Esophagus muscularis mucosa (tissue), 4 donors: ENCODE measurements around a stretch of chr2.

- PRO-cap, result no peak
- RAMPAGE, long total RNA, 4 experiments, result no peak in any of the 4 experiments
Observed at GRCh38 chr2:46063042-46063598, 234.1 kb upstream of the EPAS1 start.

- PRO-cap, result no peak
- RAMPAGE, long total RNA, 4 experiments, result no peak in any of the 4 experiments
Observed at GRCh38 chr2:46177116-46177876, 119.9 kb upstream of the EPAS1 start.

DNA sequence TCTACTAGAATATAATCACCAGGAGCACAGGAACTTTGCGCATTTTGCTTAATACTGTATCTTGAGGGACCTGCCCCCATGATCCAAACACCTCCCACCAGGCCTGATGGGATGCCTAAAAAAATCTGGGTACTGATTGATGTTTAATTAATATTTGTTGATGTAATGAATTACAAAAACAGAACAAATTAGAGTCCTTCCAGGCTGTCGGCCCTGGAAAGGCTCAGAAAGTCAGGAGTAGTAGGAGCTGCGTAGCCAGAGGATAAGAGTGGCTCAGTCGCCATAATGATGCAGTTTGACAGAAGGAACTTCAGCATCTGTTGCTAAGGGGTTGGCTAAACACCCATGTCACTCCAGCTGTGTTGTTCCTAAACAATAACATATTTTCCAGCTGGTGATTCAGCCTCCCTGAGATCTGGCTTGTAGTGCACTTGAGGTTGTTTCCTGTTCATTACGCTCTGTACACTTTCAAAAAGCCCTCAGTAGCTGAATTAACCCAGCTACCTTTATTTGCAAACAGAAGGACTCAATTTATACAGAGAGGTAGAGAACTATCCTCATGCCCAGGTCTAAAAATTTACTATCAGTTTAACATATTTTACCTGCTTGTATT is 39.8 kb upstream of the EPAS1 start:
- PRO-cap, result no peak
- RAMPAGE, long total RNA, 4 experiments, result no peak in any of the 4 experiments

DNA sequence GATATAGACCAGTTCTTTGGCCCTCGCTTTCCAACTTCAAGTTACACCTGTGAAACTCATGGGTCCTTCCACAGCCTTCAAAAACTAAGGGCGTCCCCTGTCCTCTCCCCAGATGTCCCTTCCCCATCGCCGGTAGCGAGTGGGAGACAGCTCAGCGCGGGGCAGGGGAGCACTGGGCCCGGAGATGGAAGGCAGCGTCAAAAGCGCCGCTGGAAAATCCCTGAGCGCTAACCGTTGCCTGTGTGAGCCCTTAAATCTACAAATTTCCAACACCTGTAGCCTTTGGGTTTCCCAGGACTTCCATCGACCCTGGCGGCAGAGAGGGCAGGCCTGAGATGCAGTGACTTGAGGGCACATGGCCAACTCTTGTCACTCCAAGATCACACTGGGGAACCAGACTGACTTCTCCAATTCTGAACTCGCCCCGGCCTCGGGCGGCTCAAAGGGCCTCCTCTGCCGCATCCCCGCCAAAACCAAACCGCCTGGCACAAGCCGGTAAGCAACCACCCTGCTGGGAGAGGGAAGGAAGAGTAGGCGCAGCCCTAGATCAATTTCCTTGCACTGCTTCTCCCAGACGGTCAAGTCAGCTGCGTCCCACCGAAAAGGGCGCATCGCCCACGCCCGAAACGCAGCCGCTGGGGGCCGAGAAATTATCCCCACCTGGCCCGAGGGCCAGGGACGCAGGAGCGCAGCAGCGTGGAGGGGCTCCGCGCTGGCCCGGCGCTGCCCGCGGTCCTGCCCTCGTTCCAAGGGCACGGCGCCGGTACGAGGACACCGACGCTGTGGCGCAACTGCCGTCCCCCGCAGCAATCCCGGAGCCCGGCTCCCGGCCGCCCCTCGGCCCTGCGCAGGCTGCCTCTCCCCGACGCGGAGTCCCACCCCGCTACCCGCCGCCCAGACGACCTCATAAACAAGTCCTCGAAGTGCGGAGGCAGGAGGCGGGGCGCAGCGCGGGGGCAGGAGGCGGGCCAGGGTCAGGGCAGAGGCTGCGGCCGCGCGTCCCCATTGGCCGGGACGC is 667 bp upstream of the EPAS1 start:
- PRO-cap, result bidirectional peak, plus-strand start outside the sequence, minus-strand start at position 885 of the sequence
- RAMPAGE, long total RNA, 4 experiments, result no peak in any of the 4 experiments

DNA sequence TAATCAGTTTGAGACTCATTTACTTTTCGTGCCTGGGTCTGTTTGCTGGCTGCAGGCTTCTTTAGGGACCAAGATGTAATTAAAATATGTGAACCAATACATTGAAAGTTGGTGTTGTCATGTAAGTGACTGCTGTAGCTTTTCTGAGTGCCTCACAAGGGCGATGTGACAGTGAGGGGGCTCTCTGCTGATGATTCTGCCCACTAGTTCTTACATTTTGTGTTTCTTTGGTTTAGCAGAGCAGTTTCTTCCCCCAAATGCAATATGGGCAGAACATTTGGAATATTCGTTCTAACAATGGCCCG is 2.8 kb downstream of the EPAS1 start:
- PRO-cap, result no peak
- RAMPAGE, long total RNA, 4 experiments, result no peak in any of the 4 experiments

- PRO-cap, result no peak
- RAMPAGE, long total RNA, 4 experiments, result no peak in any of the 4 experiments
Observed at GRCh38 chr2:46306942-46307882, 10.0 kb downstream of the EPAS1 start.

GRCh38 chr2:46311123-46311673 is 14.0 kb downstream of the EPAS1 start:
- PRO-cap, result no peak
- RAMPAGE, long total RNA, 4 experiments, result no peak in any of the 4 experiments

- PRO-cap, result unidirectional peak, minus-strand start at chr2:46338825
- RAMPAGE, long total RNA, 4 experiments, result no peak in any of the 4 experiments
Observed at GRCh38 chr2:46338442-46339139, 41.4 kb downstream of the EPAS1 start.

- PRO-cap, result no peak
- RAMPAGE, long total RNA, 4 experiments, result no peak in any of the 4 experiments
Observed at GRCh38 chr2:46347623-46348630, 50.7 kb downstream of the EPAS1 start.

DNA sequence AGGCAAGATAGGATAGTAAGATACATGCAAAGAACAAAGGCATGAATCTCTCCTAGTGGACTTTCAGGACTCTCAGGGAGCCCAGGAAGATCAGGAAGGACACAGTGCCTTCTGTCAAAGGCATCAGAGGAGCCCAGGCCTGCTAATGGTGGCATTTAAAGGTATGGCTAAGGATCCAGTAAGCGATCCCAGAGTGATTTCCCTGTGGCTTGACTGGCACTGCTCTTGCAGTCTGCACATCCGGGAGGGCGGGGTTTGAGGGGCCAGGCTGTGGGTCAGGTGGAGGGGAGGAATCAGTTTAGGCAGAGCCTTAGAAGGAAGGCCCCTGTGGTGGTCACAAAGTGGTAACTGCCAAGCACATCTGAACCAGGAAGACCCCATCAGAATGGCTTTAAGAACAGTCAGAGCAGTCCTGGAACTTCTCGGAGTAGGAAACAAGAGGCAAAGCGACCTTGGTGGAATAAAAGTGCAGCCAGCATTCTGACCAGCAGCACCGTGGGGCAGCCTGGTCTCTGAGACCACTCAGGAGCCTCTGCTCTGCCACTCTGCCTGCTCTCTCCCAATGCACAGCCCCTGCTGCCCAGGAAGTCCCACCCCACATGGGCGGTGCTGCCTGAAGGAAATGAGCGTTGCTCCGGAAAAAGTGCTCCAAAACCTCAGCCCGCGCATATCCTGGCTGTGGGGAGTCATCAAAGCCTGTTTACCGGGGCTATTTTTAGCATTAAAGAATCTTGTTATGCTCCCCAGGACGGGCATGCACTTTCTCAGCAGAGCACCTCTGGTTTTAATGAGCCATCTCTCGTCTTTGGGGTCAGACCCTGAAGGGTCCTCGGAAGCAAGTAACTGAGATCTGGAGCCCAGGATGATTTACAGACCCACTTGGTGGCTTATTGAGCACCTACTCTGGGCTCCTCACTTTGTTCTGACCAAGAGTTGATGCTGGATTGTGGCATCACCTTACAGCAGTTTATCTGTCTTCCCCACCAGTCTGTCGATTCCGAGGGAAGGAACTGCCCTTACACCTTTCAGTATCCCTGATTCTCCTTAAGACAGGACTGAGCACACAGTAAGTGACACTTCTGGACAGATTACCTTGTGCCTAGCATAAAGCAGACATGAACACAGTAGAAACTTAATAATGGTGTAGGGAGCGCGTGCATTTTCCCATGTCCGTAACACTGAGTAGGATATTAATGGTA is 54.5 kb downstream of the EPAS1 start:
- PRO-cap, result bidirectional peak, plus-strand start at position 728 of the sequence, minus-strand start at position 547 of the sequence
- RAMPAGE, long total RNA, 4 experiments, result no peak in any of the 4 experiments

GRCh38 chr2:46554171-46555107 is 12.1 kb upstream of the ATP6V1E2 start:
- PRO-cap, result bidirectional peak, plus-strand start at chr2:46554692, minus-strand start at chr2:46554539
- RAMPAGE, long total RNA, 4 experiments, result no peak in any of the 4 experiments

- PRO-cap, result no peak
- RAMPAGE, long total RNA, 4 experiments, result no peak in any of the 4 experiments
Observed at GRCh38 chr2:46556554-46556866, 14.1 kb upstream of the ATP6V1E2 start.

DNA sequence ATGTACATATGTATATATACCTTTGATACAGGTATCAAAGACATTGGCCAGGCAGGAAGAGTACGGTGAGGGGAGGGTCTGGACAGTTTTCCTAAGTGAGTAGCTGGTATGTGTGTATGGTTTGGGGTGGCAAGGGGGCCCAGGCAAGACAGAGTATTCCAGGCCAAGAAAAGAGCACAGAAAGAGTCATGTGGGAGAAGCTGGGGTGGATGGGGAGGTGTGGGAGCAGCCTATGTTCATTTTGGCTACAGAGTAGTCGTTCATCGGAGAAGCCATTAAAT is 18.8 kb upstream of the ATP6V1E2 start:
- PRO-cap, result no peak
- RAMPAGE, long total RNA, 4 experiments, result no peak in any of the 4 experiments

- PRO-cap, result unidirectional peak, minus-strand start at chr2:46568804
- RAMPAGE, long total RNA, 4 experiments, result no peak in any of the 4 experiments
Observed at GRCh38 chr2:46568592-46568997, 26.2 kb upstream of the ATP6V1E2 start.

DNA sequence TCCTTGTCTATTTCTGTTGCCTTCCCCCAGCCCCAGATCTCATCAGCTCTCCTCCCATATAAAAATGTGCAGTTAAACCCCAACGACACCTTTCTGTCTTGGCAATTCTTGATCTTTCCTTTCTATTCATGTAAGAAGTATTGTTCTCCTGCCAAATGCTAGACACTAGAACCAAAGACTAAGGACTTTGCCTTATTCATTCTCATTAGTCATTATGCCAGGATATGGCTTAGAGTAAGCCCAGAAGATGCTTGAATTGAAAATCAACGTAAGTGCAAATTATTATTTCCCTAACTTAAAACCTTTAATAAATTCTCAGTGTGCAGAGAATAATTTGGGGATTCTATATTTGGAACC is 474 bp downstream of the CRIPT start:
- PRO-cap, result no peak
- RAMPAGE, long total RNA, 4 experiments, result no peak in any of the 4 experiments

DNA sequence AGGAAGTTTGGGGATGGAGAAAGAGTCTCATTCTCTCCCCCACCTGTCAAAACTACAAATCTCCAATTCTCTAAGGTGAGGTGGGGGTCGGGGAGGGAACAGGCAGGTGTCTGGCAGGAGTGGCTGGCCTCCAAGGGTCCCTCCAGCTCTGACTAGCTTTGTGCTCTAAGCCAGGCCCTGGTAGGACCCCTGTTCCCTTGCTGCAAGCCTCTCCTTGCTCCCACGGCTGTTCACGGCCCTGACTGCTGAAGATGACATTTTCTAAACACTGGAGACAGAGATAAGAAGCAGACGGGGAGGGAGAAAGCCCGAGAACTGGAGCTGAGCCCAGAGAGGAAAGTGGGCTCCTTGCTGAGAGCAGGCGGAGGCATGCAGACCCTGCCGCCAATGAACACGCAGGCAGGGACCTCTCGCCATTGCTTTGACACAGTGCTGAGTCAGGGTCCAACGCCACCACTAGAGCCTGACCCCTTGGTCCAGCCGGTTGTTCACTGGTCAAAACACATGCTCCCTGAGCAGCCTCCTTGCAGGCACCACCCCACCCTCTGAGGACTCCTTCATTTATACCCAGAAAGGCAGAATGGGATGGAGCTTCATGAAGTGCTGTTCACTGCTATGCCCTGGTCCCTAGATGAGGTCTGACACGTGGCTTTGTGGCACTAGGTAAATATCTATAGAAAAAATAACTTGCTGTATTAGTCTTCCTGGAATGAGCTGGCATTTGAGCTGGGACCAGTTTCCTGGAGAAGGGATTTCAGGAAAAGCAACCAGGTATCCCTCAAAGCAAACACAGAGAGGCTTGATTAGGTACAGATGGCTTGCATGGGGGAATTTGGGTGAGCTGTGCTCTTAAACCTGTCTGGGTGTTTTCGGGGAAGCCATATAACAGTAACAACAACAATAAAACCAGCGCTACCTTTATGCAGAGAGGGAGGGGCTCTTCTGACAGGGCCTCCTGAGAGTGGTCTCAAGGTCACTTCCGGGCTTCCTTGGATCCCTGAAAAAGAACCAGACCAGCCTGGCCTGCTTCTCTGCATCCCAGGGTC is 65.7 kb downstream of the MCFD2 start:
- PRO-cap, result no peak
- RAMPAGE, long total RNA, 4 experiments, result no peak in any of the 4 experiments

GRCh38 chr2:46850651-46851251 is 64.9 kb downstream of the MCFD2 start:
- PRO-cap, result bidirectional peak, plus-strand start at chr2:46851057, minus-strand start at chr2:46850875
- RAMPAGE, long total RNA, 4 experiments, result no peak in any of the 4 experiments

- PRO-cap, result no peak
- RAMPAGE, long total RNA, 4 experiments, result no peak in any of the 4 experiments
Observed at GRCh38 chr2:46956459-46957254, 15.6 kb downstream of the TTC7A start.

GRCh38 chr2:47073679-47074687 is 81.1 kb downstream of the STPG4 start:
- PRO-cap, result no peak
- RAMPAGE, long total RNA, 4 experiments, result start-site peak on the plus strand in 1 of 4 experiments, at chr2:47074024-47074649 at its widest, 5 to 7 reads per replicate

- PRO-cap, result no peak
- RAMPAGE, long total RNA, 4 experiments, result no peak in any of the 4 experiments
Observed at GRCh38 chr2:47157237-47158106, 2.4 kb upstream of the STPG4 start.